Parotid gland (tissue), 1 donor: ENCODE measurements around a stretch of chr18.

DNA sequence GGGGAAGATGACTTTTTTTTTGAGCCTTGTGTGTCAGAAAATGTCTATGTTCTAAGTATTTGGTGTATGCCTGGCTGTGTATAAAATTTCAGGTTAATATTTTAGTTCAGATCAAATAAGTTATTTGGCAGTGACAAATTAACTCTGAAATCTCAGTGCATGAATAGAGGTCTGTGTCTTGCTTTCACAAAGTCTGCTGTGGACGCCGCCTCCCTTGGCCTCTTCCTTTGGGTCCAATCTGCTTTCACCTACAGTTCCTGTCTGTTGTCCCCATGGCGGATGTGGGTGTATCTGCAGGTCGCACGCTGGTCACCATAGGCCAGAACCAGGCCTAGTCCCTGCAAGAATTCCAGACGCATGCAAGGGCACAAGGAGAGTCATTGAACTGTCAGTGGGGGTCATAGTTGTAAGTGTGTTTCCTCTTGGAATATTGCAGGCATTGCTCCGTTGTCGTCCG, 7.4 kb downstream of the SOCS6 start:
- PRO-cap: no peak

DNA sequence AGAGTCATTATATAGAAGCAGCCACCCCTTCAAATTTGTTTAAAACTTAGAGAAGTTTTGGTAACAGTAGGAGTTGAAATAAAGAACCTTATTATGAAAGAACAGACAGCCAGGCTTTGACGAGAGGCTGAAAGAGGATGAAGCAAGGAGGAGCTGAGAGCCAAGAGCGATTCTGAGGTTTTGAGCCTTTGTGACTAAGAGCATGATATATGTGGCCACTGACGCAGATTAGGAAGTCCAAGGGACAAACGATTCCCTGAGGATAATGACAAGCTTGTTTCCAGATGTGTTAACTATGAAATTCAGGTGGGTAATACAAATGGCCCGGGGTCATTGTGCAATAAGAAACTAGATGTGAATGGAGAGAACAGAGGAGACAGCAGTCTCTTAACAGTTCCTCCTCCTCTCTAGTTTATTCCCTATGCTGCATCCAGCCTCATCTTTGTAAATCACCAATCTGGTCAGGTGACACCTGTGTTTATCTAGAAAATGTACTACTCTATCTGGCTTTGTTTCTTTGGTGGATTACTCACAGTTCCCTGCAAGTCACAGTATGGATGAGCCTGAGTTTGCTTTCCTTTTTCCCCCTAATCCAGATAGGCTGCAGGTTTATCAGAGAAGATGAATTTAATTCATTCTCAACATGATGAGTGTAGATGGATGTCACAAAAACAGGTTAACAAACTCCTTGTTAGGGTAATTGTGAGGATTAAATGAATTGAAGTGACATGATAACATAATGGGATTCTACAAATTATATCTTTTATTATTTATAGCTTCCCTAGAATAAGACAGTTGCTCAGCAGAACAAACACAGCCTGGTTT, 84.3 kb downstream of the SOCS6 start:
- PRO-cap: no peak

- PRO-cap: no peak
Measured at GRCh38 chr18:72868476-72869437, 970 bp upstream of the NETO1 start.

DNA sequence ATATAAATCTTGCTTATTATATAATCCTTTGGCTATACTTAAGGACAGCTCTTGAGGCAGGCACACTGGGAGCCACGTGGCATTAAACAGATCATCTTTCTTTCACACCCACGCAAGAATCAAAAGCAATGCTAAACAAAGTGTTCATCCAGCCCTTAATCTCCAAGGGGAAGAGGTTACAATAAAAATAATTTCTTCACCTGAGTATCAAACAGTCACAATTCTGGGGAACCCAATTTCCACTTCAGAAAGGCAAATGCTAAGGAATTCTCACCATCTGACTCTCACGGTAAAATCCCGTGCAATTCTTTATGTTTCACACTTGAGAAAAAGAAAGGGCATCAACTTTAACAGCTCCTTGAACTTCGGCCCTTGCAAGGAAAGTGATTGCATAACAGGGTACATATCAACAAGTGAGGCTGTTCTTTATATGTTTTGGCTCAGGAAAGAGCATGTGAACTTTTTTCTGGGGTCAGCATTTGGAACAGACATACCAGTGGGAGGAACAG, 57.7 kb downstream of the CYB5A start:
- PRO-cap: no peak

DNA sequence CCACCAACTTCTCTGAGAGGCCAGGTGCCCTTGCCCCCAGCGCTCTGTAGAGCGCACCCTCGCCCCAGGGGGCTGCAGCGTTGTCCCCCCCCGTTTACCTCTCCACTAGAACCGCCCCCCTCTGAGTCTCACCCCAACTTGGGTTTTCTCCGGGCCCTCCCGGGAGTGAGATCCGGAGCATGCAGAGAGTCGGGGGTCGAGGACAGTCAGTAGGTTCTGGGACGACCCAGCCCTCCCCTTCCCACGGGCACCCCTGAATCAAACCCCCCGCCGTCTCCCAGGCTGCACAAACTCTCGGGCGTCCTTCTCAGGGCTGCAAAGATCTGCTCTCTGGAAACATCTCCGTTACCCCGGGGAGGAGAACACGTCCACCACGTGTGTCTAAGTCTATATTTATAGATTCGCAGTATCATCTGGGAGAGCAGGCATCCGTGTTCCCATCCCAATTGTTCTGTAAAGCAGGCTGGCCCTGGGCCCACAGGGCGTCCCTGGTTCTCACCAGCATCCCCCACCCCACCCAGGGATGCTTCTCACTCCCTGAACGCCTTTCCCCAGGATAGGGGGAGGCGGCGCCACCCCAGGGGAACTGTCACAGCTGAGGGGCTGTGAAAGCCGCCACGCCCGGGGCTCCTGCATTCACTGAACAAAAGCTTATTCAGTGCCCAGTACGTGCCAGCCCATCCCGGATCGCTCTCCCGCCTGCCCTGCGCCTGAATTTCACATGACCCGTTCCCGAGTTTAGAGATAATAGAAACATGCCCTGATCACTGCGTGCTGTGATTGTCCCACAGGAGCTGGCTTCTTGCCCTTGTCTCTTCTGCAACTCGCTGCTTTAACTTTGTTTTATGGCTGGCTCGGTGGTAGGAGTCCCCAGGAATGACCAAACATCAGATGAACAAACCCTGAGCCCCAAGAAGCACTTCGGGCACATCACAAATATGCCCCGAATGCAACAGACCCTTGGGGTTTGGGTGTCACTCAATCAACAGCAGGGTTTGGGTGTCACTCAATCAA, 840 bp upstream of the DIPK1C start:
- PRO-cap: no peak

GRCh38 chr18:74468753-74469228, 11.7 kb upstream of the DIPK1C start:
- PRO-cap: no peak

- PRO-cap: no peak
Measured at GRCh38 chr18:74541566-74542661, 7.6 kb downstream of the CNDP1 start.

- PRO-cap: no peak
Measured at GRCh38 chr18:74669909-74670274, 72.2 kb downstream of the ZNF407 start.

DNA sequence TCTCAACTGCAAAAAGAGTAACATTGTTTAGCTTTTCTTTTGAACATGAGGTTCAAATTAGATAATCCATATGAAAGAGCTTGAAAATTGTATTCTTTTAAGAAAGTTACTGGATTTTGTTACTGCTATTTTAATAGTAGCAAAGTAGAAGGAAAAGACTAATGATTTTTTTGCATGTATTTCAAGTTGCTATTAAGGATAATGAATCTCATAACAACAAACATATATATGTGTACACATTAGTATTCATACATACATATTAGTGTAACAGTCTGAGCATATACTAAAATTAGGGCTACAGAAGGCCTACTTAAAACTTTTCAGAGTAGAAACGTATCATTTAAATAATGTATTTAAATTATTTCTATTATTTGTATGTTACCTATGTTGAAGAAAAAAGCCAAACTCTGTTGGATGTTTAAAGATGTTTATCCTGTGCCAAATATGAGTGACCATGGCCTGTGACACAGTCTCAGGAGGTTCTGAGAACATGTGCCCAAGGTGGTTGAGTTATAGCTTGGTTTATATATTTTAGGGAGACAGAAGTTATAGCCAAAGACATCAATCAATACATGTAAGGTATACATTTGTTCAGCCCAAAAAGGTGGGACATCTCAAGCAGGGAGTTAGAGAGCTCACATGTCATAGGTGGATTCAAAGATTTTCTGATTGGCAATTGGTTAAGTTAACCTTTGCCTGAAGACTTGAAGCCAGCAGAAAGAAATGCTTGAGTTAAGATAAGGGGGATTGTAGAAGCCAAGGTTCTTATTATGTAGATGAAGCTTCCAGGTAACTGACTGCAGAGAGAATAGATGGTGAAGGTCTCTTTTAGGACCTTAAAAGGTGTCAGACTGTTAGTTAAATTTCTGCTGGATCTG, 281.1 kb downstream of the PTGR3 start:
- PRO-cap: no peak

- PRO-cap: no peak
Measured at GRCh38 chr18:75161518-75162216, 47.3 kb downstream of the PTGR3 start.

DNA sequence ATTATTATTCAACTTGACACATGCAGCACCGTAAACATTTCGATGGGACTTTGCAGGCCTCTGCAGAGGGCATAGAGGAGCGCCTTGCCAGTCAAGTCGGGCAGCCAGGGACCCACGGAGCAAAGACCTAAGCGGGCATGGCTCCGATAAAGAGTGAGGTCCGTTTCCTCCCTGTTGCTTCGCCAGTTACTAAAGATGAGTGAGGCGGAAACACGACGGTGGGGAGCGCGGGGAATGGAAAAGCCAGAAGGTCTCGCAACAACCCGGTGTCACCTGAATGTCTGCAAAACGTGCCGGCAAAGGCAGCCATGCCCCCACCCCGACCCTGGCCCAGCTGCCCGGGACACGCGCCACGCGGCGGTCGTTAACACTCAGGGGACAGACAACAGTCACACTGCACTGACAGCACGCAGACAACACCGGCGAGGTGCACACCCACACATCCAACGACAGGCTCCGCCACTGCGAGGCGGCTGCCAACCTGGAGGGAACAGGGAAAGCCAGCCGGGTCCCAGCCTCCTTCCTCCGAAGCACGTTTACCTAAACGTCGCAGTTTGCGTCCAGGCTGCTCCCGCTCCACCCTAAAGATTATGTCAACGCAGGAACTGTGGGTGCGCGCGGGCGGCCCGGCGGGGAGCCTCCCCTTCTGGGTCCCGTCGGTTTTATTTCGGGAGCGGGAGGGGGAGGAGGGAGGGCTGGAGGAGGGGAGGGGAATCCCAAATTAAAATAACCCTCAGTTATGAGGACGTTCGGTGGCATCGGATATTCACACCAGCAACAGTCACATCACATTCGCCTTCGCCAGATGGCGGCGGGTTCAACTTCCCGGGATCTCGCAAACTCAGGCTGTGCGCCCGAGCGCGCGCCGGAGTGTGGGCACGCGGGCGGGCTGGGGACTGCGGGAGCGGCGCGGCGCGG, 800 bp downstream of the PTGR3 start:
- PRO-cap: unidirectional peak, plus-strand start at position 185 of the sequence; unidirectional peak, plus-strand start at position 412 of the sequence; bidirectional peak, plus-strand start at position 596 of the sequence, minus-strand start at position 590 of the sequence

DNA sequence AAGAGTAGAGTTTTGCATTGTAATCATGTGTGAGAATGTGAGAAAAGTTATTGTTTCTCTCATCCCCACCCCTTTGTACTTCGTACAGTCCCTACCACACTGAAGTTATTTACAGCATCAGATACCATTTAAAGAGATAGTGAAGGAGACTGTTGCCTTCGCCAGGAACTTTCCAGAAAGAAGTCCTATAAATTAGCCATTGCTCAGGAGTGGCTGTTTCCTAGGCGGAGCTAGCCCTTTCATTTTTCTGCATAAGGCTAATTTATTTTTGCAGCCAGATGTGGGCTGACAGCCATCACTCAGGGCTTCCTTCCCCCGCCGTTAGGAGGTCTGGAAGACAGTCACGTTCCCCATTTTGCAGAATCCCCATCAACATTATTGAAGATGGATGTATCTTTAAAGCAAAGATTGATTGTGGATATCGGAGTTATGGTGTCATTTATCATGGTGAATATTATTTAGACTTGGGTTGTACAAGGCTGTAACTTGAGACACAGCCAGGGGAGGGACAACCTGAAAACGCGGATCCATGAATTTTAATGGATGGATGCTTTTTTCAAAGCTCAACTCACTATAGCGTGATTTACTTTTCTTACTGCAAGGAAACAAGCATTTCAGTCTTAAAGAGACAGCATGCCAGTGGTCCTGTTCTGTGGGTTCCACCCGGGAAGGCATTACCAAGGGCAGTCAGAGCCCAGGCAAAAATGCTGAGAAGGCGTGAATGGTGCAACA, 17.2 kb downstream of the TSHZ1 start:
- PRO-cap: no peak

GRCh38 chr18:75280454-75280920, 69.9 kb downstream of the TSHZ1 start:
- PRO-cap: no peak

GRCh38 chr18:75548271-75548783, 120.8 kb upstream of the SMIM21 start:
- PRO-cap: no peak

- PRO-cap: no peak
Measured at GRCh38 chr18:76686675-76686921, 135.8 kb upstream of the ZNF236 start.

DNA sequence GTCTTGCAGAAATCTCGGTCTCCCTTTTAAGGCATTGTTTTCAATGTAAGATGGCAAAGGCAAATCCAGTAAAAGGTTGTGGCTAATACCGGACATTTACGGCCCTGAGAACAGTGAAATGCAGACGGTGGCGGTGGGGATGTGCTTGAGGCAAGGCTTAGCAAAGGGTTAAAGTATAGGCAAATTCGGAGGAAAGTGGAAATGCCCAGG, 114.7 kb upstream of the ZNF236 start:
- PRO-cap: no peak

DNA sequence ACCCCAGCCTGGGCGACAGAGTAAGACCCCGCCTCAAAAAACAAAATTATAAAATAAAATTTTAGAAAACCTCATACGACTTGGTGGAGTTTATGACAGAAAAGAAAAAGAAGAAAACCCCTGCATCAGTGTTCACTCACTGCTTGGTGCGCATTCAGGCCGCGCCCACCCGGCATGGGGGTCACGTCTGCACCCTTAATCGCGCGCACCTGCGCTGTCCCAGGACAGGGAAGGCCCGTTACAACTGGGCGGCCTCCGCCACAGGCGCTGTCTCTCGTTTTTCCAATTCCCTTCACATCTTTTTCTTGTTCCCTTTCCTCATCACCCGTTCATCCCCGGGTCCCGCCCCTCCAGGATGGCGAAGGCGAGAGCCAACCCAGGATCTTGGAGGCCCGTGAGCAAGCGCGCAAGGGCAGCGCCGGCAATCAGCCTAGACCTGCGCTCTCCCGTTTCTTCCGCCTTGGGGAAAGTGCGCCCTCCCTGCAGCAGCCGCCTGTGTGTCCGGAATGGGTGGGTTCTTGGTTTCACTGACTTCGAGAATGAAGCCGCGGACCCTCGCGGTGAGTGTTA, 35.1 kb upstream of the ZNF236 start:
- PRO-cap: no peak

GRCh38 chr18:76821739-76822202, 586 bp upstream of the ZNF236 start:
- PRO-cap: no peak

- PRO-cap: no peak
Measured at GRCh38 chr18:77013525-77014810, 118.6 kb downstream of the MBP start.

DNA sequence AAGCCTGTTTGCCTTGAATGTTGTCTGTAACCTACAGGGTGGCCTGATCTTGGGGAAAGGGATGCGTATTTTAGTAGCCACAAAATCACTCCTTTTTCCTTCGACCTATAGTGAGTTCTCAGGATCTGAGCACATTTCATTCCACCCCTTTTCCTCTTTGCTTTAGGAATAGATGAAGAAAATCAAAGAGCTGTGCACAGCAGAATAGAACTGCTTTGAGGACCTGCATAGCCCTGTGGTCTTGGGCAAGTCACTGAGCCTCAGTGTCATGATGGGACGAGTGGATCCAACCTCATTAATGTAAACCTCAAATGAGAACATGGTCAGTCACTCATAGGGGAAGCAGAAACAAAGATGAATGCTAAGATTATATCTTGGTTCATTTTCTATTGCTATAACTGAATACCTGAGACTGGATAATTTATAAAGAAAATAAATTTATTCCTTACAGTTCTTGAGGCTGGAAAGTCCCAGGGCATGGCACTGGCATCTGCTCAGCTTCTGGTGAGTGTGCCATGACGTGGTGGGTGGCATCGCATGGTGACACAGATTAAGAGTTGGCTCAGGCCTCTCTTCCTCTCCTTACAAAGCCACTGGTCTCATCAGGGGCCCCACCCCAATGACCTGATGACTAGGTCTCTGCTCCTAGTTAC, 67.7 kb downstream of the MBP start:
- PRO-cap: no peak